Gallbladder (tissue), 1 donor: ENCODE measurements around a stretch of chr2.

DNA sequence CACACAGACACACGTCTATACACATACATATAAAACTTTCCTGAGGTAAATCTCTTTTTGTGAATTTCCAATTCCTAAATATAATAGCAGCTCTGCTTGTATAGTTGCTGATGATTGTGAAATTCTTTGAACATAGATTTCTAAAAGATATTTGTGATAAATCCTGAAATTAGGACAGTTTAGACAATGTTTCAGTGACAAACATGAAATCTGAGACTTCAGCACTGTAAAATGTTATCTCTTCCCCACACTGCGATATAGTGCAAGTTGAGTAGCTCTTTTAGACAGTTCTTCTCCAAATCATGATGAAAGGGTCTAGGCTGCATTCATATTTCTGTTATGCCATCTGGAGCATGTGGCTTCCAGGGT lies 82.8 kb downstream of the ADAM23 start:
- PRO-cap = no peak

GRCh38 chr2:206823009-206823714 lies 57.8 kb downstream of the FASTKD2 start:
- PRO-cap = no peak

DNA sequence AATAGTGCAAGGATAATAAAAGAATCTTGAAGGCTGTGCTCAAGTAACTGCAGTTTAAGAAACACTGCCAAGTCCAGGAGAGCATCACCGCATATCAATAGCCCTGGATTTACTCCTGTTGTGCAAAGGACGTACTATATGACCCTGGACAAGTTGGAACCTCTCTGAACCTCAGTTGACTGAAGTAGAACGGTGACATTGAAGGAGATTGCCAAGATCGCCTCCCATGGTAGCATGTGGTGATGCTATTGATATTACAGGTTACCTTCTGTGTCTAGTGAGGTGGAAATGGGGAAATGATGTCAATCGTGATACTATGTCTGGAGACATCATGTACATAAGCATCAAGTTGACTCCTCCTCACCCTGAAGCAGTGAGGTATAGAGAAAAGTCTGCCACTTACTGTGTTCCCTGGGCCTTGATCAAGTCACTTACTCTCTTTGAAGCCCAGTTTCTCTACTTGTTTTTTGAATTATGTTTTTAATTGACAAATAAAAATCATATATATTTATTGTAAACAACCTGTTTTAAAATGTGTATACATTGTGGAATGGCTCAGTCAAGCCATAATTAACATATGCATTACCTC lies 93.9 kb downstream of the KLF7 start:
- PRO-cap = no peak

- PRO-cap = no peak
Observed at GRCh38 chr2:207141975-207142851, 23.5 kb downstream of the KLF7 start.

DNA sequence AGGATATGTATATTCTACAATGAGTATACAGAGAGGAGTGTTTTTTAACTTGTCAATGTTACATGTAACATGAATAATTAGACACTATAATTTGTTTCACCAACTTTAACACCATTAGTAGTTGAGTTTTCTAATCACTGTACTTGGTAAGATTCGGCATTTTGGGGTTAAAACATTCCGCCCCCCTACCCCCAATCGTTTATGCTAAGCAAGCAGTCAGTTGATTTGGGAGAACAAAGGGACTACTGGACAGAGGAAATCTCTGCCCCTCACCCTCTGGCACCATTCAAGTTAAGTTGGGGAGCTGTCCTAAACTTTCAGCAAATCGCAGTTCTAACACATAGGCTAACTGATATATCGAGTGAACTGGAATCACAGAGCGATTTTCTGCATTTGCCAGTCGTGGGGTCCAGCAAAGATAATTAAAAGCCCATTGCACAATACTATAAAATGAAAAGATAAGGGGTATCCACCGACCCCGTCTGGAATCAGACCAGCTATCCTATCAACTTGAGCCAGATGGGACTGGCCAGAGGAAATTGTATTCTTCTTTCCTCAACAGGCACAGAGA lies 5.6 kb downstream of the KLF7 start:
- PRO-cap = no peak

DNA sequence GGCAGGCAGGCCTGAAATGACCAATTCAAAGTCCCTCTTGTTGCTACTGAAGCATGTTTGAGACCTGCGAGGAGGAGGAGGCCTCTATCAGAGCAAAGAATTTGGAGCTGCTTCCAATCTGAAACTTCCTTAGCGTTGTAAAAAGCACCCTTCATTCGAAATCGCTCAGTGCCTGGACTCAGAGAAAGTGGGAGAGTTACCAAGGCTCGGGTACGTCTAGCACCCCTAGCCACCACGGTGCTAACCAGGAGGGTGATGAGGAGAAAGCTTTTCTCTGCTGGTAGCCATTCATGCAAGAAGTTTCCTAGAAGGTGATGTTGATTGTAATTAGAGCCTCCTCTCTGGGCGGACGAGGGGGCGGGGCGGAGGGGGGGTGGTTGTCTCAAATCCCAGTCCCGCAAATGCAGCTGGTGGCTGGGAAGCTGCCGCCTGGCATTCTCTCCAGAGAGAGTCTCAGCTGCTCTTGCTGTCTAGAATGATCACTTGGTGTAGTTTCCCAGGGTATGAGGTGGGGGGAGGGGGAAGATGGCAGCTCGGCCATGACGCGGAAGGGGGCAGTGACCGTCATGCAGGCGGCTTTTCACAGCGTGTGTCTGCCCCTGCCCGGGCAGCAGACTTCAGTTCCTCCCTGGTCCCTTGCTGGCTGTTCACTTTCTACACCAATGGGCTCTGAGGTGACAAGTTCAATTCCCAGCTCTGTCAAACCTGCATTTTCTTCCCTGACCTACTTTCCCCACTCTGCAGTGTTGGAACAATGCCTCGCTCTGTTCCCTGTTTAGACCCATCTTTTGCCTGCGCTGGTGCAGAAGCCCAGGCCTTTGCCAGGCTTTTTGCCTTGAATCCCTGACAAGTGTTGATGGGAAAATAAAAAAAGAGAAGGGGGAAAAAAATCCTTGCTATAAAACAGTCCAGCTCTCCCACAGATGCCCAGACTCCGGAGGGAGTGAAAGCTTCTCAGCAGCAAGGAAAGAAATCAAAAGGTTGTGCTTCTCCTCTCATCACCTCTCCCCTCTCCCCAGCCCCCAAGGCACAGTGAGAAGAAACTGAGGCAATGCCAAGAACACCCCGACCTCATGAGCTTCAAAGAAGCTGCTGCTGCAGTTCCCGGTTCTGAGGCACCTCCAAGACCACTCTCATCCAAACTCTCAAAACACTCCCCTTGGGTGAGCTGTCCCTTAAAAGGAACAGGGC lies 61.5 kb upstream of the KLF7 start:
- PRO-cap = no peak

DNA sequence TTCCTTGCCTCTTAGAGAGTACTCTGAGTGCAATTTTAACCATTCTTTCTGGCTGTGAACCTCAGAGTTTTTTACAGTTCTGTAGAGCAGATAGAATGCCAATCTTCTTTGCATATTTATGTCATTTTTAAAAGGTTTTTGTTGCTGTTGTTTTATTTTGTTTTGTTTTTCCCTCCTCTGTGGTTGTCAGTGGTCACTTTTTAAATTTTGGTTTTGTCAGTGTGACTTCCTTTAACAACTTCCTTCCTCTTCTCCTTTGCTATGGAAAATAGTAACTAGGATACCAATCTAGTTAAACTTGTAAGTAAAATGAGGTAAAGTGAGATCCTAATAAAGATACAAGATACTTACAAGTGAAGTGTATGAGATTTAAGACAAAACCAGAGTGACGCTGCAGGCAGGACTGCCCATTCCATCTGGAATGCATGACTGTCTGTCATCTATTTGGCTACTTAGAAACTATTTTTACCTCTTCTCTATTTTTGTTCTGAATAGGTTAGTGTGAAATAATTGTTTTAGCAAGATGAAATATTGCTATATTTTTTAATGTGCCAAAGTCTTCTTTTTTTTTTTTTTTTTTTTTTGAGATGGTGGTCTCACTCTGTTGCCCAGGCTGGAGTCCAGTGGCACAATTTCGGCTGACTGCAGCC lies 30.6 kb upstream of the CREB1 start:
- PRO-cap = no peak

DNA sequence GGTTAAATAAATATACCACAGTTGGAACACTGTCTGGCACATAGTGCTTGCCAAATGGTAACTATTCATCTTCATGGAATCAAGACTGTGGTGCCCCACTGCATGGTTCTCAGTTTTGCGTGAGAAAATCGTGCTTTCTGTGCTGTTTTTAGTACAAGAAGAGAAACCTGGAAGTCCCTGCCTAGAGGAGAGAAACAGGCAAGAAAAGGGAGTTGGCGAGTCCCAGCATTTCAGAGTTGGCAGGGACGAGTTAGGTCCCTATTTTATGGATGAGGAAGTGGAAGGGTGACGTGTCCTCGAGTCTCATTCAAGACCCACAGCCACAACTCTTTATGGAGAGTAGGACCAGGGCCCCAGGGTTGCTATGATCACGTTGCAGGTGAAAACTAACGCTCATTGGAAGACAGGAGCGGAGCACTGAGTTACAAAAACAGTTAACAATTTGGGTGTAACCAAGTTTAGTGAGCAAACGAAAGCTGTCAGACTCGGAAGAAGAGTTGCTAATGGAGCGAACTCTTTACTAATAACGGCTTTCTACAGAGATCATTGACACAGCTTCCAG lies 654 bp upstream of the CCNYL1 start:
- PRO-cap = no peak

DNA sequence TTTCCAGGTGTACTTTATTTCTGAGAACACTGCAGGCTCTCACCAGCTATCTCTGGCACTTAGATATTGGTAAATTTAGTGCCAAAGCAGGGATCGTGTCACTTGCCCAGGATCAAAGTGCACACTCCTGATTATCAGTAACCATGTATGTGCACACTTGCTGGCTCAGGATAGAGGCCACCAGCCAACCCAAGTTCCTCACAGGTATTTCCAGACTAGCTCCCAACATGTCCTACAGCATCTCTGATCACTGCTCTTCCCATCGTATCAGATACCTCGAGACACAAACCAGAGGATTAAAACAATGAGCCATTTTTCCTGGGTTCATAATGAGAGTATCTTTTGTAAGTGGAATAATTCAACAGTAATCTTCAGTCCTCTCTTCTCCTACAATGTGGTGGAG lies 5.8 kb upstream of the FZD5 start:
- PRO-cap = no peak

DNA sequence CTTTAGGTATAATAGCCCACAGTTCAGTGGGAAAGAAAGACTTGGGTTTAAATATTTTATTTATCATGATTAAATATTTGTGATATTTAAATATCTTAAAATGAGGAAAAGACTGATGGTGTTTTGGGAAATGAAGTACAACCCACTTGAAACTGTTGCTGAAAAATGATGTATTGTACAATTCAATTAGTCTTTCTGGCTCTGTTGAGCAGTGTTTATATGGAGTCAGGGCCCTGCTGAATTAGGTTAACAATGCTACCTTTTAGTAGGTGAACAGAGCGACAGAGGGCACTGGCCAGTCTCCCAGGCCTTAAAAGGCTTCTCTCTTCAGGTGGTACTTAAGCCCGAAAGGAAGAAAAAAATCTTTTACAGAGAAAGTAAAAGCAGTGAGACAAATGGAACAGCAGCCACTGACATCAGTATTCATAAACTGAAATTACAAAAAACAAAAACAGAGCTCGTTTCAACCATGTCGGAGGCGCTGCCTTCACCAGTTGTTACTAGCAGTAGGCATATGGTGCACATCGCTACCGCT lies 91.9 kb downstream of the PLEKHM3 start:
- PRO-cap = no peak

DNA sequence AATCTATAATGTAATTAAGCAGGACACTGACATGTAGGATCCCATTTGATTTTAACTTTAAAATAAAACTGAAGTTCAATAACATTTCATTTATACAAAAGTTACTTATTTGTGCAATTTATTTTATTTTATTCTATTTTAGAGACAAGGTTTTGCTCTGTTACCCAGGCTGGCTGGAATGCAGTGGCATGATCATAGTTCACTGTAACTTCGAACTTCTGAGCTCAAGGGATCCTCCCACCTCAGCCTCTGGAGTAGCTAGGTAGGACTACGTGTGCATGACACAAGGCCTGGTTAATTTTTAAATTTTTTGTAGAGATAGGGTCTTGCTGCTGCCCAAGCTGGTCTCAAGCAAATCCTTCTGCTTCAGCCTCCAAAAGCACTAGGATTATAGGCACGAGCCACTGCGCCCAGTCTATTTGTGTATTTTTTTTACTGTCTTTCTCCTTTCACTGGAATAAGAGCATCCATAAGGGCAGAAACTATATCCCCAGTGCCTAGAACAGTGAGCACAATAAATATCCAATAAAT lies 89.4 kb downstream of the PLEKHM3 start:
- PRO-cap = no peak

- PRO-cap = no peak
Observed at GRCh38 chr2:209426210-209426774, 2.4 kb downstream of the MAP2 start.

- PRO-cap = no peak
Observed at GRCh38 chr2:209808359-209808963, 36.8 kb downstream of the UNC80 start.

DNA sequence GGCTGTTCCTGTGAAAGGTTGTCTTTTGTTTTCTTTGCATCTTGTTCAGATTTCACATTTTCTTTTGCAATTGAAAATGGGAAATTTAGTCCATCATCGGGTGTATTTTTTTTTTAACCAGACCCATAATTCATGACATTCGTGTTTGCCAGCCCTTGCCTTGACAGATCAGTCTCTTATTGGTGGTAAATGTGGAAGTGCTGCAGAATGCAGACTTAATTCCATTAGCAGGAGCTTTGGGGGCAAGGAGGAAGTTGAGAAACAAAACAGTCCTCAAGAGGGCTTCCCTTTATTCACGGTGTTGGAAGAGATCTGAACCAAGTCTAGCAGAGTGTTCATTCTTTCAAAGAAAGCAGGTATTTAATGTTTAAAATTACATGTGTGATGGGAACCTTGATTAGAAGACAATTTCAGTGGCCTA lies 16.6 kb upstream of the RPE start:
- PRO-cap = no peak

- PRO-cap = no peak
Observed at GRCh38 chr2:210007428-210008355, 5.3 kb downstream of the RPE start.

- PRO-cap = no peak
Observed at GRCh38 chr2:210527332-210527785, 29.0 kb upstream of the CPS1 start.

- PRO-cap = no peak
Observed at GRCh38 chr2:212143935-212144384, 394.6 kb downstream of the ERBB4 start.

- PRO-cap = no peak
Observed at GRCh38 chr2:212538118-212538719, 383 bp downstream of the ERBB4 start.

DNA sequence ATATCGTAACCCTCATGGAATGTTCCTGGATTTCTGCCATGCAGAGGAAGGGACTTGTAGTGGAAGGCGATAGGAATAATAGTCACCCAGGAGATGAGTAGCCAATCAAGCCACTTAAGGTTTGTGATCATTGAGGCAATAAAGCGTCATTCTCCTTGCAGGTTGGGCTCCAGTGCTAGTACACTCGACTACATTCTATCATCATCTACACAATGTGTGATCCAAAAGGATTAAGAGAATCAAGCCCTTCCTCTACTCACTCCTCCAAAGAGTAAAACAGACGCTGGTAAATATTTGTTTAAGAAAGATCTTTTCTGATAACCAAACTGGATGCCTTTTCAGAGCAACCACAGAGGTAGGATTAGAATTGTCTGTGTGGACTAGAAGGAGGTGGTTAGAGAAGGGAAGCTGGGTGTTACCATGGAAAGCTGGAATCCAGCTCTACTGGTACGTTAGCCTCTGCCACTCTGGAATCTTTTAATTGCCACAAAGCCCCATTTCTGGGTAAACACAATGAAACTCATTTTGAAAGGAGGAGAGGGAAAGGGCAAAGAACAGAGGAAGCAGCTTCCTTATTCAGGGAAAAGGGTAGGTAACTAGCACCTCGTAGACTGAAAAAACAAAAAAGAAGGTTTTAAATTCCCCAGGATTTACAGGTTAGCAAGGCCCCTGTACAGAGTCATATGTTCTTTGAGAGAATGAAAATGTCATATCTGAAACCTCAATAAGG lies 245.6 kb downstream of the IKZF2 start:
- PRO-cap = no peak

GRCh38 chr2:213148336-213149236 lies 2.8 kb downstream of the IKZF2 start:
- PRO-cap = no peak